ENCODE data around the genes AUTS2, CALN1 and SPDYE11.

- PRO-cap: no peak
- RRBS: no CpG with 5 or more reads among the region's 15 CpGs
Measured at GRCh38 chr7:66741781-66742050, 1.2 kb downstream of the RABGEF1 start.

GRCh38 chr7:66761488-66762214 is 21.1 kb downstream of the RABGEF1 start:
- PRO-cap: no peak
- RRBS: no CpG with 5 or more reads among the region's 10 CpGs

- PRO-cap: no peak
- RRBS: no CpG with 5 or more reads among the region's 2 CpGs
Measured at GRCh38 chr7:66946542-66946976, 25.5 kb downstream of the TMEM248 start.

- PRO-cap: no peak
- RRBS: no CpG with 5 or more reads among the region's 17 CpGs
Measured at GRCh38 chr7:66950526-66951628, 29.9 kb downstream of the TMEM248 start.

GRCh38 chr7:66996127-66996685 is 427 bp upstream of the TYW1 start:
- PRO-cap: bidirectional peak, plus-strand start at chr7:66996856, minus-strand start at chr7:66996582
- RRBS: no CpG with 5 or more reads among the region's 26 CpGs

DNA sequence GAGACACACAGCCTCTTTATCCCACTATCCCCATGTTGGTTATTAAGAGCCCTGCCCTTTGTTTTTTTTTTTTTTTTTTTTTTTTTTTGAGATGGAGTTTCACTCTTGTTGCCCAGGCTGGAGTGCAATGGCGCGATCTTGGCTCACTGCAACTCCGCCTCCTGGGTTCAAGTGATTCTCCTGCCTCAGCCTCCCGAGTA is 737.9 kb downstream of the SPDYE21 start:
- PRO-cap: unidirectional peak, minus-strand start at position 72 of the sequence
- RRBS: no CpG with 5 or more reads among the region's 4 CpGs

- PRO-cap: no peak
Measured at GRCh38 chr7:69136706-69136972, 461.6 kb upstream of the AUTS2 start.

- PRO-cap: no peak
- RRBS: no CpG with 5 or more reads among the region's 8 CpGs
Measured at GRCh38 chr7:69394281-69394729, 204.0 kb upstream of the AUTS2 start.

DNA sequence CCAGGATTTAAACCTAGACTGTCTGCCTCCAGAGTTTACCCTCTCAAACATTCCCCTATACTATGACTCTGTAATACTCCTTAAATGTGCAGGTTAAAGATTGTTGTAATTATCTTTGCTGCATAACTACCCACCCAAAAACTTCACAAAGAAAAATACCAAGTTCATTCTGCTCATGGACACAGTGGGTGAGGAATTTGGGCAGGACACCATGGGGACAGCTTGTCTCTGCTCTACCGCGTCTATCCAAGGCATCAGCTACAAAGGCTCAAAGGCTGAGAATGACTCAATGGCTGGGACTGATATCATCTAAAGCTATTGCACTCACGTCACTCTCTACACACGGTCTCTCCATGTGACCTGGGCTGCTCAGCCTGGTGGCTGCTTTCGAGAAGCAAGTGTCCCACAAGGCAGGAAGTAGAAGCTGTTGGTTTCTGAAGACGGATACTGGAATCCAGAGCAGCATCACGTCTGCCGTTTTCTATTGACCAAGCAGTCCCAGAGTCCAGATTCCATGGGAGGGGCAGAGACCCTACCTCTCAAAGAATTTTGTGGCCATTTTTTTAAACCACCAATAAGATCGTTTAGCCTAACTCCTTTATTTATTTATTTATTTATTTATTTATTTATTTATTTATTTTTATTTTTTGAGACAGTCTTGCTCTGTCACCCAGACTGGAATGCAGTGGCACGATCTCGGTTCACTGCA is 185.6 kb upstream of the AUTS2 start:
- PRO-cap: no peak
- RRBS: no CpG with 5 or more reads among the region's 11 CpGs

GRCh38 chr7:69597812-69598799 is at the start of gene AUTS2:
AUTS2 (plus strand) TSS chr7:69598475.
- PRO-cap: bidirectional peak, plus-strand start at chr7:69598257, minus-strand start at chr7:69598055; unidirectional peak, plus-strand start at chr7:69598533
- RRBS: 1% methylated on average over 38 of the region's 127 CpGs

DNA sequence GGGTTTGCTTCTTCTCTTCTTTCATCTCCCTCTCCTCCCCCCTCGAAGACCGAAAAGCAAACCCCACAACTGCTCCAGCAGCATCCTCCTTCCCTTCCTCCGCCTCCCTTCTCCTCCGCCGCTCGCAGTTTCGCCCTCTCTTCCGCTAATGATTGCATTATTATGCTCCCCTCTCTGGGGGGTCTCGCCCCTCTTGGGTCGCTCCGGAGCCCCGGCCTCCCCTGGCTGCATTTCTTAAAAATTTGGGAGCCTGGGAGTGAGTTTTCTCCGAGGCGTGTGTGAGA is 467 bp downstream of the AUTS2 start:
- PRO-cap: no peak
- RRBS: no CpG with 5 or more reads among the region's 14 CpGs

- PRO-cap: no peak
- RRBS: no CpG with 5 or more reads among the region's 4 CpGs
Measured at GRCh38 chr7:69617931-69618567, 19.8 kb downstream of the AUTS2 start.

- PRO-cap: no peak
- RRBS: 30% methylated on average over 1 of the region's 6 CpGs
Measured at GRCh38 chr7:69656688-69657345, 58.5 kb downstream of the AUTS2 start.

DNA sequence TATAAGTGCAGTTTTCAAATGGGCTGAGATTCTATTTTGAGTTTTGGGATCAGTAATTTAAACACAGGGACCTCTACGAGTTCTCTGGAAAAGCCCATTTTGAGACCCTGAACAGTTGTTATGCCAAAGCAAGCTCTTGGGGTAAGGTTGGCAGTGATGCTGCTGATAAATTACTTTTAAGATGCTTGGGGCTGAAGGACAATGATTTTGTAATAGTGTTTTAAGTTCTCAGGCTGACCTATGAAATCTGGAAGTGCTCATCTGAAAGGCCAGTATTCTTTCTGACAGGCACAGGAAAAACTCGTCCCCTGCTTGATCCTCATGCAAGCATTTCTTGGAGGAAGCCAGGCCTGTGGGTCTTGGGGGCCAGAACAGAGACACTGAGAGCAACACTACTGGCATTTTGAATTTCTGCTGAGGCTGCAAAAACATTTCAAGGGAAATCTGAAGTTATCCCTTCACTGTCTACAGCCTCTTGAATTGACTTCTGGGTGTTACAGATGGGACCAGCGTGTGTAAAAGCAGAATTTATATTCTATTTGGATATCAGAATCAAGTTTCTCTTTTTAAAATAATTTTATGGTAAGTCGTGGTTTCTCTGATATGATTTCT is 79.7 kb downstream of the AUTS2 start:
- PRO-cap: no peak
- RRBS: no CpG with 5 or more reads among the region's 4 CpGs

DNA sequence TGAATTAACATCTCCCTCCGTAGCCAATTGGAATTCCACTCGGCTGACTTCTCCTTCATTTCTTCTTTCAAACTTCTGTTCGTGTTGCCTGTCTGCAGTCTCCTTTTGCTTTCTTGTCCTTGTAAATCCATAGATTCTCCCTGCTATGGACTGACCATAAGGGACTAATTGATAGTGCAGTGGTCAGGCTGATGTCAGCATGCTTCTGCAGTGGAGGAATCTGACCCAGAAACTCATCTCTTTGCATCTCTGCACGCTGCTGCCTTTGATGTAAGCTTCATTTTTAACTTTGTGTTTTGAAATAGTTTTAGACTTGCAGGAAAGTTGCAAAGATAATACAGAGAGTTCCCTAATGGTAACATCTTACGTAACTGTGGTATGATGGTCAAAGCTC is 89.5 kb downstream of the GALNT17 start:
- PRO-cap: no peak
- RRBS: no CpG with 5 or more reads among the region's 5 CpGs

- PRO-cap: no peak
- RRBS: no CpG with 5 or more reads among the region's 24 CpGs
Measured at GRCh38 chr7:72412063-72412685, at the start of gene CALN1. CALN1 (minus strand) TSS chr7:72412338.

- PRO-cap: no peak
- RRBS: no CpG with 5 or more reads among the region's 8 CpGs
Measured at GRCh38 chr7:73006495-73006802, 23.1 kb downstream of the SPDYE8 start.

GRCh38 chr7:73057826-73058188 is at the start of gene SPDYE11:
SPDYE11 (minus strand) TSS chr7:73057911.
- PRO-cap: no peak
- RRBS: no CpG with 5 or more reads among the region's 7 CpGs

DNA sequence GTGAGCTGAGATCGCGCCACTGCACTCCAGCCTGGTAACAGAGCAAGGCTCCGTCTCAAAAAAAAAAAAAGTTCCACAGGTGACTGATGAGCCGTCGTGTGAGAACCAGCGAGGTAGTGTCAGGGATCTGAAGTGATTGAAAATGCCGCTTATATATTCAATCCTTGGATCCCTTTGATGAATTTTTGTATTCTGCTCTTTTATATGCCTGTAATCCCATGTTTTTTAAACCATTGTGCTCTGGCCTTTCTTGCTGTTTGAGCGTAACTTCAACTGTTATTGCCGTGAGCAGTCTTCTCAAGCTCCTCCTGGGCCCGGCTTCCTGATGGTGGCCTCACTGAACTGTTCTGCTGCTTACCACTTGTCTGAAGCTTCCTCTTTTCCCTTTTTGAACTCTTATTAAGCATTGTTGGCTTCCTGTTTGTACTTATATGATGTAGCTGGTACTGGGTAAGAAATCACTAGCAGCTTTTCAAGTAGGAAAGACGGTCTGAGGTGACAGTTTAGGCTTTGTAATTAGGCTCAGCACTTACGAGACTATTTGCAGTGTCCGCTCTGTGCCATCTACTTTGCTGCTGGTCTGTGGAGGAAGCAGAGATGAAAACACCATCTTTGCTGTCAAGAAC is 16.7 kb downstream of the NSUN5 start:
- PRO-cap: no peak
- RRBS: no CpG with 5 or more reads among the region's 13 CpGs

DNA sequence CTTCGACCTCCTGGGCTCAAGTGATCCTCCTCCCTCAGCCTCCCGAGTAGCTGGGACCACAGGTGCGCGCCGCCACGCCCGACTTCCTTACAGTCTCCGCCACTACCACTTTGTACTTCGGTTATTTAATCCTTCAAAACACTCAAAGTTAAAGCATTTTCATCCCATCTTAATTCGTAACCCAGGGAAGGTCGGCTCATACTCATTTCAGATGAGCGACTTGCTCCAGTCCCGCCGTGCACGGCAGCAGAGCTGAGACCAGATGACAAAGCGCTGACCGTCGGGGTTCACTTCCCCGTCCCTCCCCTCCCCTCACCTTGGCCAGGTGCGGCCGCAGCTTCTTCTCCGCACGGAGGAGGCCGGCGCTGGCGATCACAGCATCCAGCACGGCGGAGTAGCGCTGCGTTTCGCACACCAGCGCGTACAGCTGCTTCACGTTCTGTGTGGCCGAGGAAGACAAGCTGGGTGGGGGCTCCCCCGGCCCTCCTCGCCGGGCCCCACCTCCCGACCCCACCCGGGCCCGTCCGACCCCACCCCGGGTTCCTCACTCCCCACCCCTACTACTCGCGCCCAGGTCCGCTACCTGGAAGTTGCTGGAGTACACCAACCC is 406 bp downstream of the NSUN5 start:
- PRO-cap: no peak
- RRBS: under 1% methylated on average over 5 of the region's 46 CpGs